ENCODE data around the gene AFF4.

GRCh38 chr5:132486189-132486813 lies 4.3 kb downstream of the IRF1 start:
- PRO-cap, 2 experiments = no peak in any of the 2 experiments

- PRO-cap, 2 experiments = no peak in any of the 2 experiments
Measured at GRCh38 chr5:132486841-132487352, 3.7 kb downstream of the IRF1 start.

- PRO-cap, 2 experiments = no peak in any of the 2 experiments
Measured at GRCh38 chr5:132502934-132503559, 12.5 kb upstream of the IRF1 start.

DNA sequence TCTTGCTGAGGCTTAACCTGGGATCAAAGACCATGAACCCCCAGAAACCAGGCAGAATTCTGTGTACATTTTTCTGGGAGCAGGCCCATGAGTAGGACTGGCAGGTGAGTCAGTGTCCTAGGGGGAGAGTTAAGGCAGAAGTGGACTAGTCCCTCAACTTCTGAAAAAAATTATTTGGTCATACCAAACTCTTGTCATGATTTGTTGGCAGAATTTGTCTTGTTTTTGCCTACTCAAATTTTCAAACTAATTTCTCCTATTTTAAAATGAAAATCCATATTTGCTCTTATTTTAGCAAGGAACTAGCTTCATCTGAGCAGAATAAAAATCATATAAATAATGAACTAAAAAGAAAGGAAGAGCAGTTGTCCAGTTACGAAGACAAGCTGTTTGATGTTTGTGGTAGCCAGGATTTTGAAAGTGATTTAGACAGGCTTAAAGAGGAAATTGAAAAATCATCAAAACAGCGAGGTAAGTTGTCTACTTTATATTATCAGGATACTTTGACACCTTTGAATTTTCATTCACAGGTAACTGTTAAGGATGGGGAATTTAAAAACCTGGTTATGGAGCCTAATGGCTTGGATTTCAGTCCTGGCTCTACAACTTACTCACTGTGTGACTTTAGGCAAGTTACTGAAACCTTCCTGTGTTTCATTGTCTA lies 37.9 kb downstream of the RAD50 start:
- PRO-cap, 2 experiments = no peak in any of the 2 experiments

- PRO-cap, 2 experiments = peak in 2 of 2 experiments; most common plus-strand start chr5:132664370 (in 2); most common minus-strand start chr5:132664220 (in 2)
Measured at GRCh38 chr5:132663766-132664671, 6.0 kb downstream of the IL13 start.

DNA sequence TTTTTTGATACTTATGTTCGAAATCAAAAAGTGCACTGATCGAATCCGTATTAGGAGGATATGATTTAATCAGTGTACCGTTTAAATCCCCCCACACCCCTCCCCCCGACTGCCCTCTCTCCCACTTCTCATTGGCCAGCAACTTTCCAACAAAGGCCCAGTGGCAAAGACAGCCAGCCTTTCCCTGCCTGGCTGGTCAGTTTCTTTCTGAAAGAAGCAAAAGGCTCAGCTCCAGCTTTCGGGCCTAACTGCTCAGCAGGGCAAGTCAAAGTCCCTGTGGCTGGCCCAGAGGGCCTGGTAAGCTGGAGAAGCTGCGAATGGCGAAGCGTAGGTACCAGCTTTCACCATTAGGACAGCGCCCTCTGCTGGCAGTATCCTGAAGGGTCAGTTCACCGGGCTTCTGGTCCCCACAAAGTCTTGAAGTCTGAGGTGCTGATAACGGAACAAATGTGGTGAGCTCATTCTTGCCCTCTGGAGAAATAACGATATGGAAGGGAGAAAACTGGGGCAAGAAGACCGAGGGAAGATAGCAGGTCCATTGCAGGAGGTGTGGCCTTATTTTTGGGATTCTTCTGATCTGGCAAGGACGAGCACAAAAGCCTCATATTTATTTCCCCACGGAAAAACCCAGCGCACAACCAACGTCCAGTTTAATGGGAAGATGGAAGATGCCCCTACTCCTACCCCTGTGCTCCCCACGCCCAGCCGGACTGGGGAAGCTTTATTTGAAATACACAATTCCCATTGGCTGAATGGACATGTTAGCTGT lies 7.0 kb downstream of the SOWAHA start:
- PRO-cap, 2 experiments = no peak in any of the 2 experiments

GRCh38 chr5:132873908-132874362 lies 467 bp downstream of the LEAP2 start:
- PRO-cap, 2 experiments = no peak in any of the 2 experiments

GRCh38 chr5:132963187-132964282 lies at the start of gene AFF4:
TSS of gene AFF4 (minus strand) at chr5:132963634.
- PRO-cap, 2 experiments = peak in 2 of 2 experiments; most common plus-strand start chr5:132963424 (in 2); most common minus-strand start chr5:132963529 (in 2)

DNA sequence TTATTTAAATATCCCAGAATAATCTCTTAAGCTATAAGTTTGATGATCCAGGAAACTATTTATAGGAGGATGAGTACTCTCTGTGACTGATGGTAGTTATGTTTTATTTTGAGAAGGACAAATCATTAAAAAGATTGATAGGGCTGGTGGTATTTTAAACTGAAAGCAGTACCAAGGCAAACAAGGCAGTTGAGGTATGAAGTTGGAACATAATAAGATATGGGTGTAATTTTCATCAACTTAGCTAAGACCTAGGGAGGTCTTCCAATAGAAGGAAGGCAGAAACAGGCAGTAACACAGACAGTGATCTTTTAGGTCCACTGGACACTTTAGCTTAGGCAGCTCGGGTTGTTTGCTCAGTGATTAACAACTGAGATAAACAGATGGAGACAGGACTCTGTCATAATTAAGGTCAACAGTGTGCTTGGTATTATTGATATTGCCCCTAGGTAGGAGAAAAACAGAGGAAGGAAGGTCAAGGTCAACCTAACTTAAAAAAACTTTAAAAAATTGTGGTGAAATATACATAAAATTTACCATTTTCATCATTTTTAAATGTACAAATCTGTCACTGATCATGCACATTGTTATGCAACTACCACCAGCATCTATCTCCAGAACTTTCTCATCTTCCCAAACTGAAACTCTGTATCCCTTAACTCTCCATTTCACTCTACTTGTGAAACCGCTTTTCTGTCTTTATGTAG lies 2.2 kb upstream of the HSPA4 start:
- PRO-cap, 2 experiments = no peak in any of the 2 experiments

GRCh38 chr5:133091028-133091602 lies 39.3 kb downstream of the HSPA4 start:
- PRO-cap, 2 experiments = no peak in any of the 2 experiments

DNA sequence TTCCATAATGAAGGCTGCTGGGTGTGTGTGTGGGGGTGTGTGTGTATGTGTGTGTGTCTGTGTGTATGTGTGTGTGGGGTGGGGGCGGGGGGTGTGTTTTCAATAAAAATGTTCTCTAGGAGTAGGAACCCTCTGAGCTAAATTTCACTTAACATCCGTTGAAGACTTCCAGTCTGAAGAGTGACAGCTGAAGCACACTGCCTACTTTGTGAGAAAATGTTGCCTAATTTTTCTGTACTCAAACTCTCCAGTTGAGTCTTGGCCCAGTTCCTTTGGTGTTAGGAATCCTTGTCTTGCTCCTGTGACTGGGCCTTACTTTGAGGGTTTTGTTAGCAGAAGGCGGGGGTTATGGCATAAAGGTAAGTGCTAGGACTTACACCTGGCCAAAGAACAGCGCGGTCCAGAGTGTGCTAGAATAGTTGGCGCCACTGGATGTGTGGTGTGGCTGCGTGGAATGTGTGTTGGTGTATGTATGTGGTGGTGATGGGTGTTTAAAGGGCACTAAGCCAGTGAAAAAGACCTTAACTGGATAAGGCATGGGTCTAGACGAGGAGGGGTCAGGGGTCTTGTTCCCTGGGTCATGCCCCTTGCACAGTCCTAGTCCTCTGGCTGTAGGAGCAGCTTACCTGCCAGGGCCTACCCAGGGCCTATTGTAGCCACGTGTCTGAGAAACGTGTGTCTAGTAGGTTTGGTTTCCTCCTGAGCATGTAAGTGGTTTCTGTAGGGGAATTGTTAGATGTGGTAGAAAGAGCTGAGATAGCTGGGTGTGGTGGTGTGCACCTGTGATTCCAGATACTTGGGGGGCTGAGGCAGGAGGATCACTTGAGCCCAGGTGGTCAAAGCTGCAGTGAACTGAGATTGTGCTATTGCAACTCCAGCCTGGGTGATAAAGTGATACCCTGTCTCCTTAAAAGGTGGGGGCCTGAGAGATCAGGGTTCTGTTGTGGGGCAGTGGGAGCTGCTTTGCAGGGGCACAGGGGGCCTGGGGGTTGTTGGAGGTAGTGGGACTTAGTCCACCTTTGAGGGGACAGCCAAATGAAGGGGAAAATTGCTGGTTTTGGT lies 55.0 kb downstream of the HSPA4 start:
- PRO-cap, 2 experiments = no peak in any of the 2 experiments

- PRO-cap, 2 experiments = no peak in any of the 2 experiments
Measured at GRCh38 chr5:133483591-133484321, 128.6 kb downstream of the FSTL4 start.

GRCh38 chr5:133938825-133939400 lies 29.5 kb downstream of the C5orf15 start:
- PRO-cap, 2 experiments = no peak in any of the 2 experiments

- PRO-cap, 2 experiments = no peak in any of the 2 experiments
Measured at GRCh38 chr5:134019720-134020002, 14.9 kb upstream of the VDAC1 start.

GRCh38 chr5:134115093-134116049 lies 890 bp downstream of the TCF7 start:
- PRO-cap, 2 experiments = peak in 2 of 2 experiments; most common plus-strand start chr5:134115613 (in 2); most common minus-strand start chr5:134115426 (in 1)

- PRO-cap, 2 experiments = no peak in any of the 2 experiments
Measured at GRCh38 chr5:134158322-134158825, 18.4 kb downstream of the SKP1 start.

GRCh38 chr5:134193688-134193907 lies 16.8 kb upstream of the SKP1 start:
- PRO-cap, 2 experiments = no peak in any of the 2 experiments

GRCh38 chr5:134201203-134201743 lies 24.5 kb upstream of the SKP1 start:
- PRO-cap, 2 experiments = peak in 1 of 2 experiments; most common minus-strand start chr5:134201317 (in 1)

DNA sequence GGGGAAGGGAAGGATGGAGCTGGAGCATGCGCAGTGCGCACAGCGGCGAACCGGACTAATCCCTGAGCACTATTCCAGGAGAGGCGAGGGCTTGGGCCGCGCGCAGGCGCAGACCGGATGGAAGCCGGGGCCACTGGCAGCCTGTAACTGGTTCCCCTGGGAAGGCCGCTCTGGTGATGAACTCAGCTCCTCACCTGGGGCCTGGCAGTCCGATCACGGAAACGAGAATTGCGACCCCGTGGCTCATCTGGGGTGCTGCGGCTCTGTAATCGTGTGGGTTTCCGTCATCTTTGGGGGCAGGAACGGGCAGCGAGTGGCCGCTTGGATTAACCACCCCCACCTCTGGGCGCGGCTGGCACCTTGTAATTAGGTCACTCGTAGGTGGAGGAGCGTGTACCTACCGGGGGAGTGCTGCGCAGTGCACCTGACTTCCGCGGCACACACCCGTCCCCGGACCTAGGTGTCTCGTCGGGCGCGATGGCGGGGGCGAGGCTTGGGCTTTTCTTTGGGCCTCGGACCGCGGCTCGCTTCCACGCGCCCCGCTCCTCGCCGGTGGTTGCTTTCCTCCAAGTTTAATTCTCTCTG lies 521 bp upstream of the PPP2CA start:
- PRO-cap, 2 experiments = peak in 2 of 2 experiments; most common plus-strand start position 27 of the sequence (in 1); most common minus-strand start position 230 of the sequence (in 2)

- PRO-cap, 2 experiments = peak in 1 of 2 experiments; most common plus-strand start chr5:134370754 (in 1); most common minus-strand start chr5:134370538 (in 1)
Measured at GRCh38 chr5:134370176-134370877, 1.0 kb upstream of the UBE2B start.

All from cytotoxic T cell (primary cell).